Ovary (tissue), 7 donors: ENCODE measurements around the genes TSSK6, CILP2 and ZNF714.

DNA sequence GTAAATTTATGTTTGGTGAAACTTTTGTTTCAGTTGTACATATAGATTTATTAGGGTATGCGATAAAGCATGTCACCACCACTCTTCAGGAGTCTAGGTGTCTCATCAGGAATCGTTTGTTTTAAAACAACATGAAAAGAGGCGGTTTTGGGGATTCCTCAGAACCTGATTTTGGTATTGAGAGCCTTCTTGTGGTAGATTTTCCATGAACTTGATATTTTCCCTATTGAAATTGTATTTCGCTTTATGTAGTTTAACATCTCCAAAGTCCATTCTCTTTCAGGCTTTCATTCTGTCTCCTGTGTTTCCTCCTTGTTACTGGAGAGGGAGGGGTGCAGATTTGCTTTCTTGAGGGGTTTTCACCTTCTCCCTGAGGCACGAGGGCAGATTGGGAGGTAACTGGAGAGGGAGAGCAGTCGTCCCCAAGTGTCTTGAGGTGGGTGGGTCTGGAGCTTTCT lies 726 bp upstream of the GATAD2A start:
- PRO-cap, 7 experiments, result peak in 1 of 7 experiments; most common plus-strand start position 386 of the sequence (in 1)
- RAMPAGE, long total RNA, 2 experiments, result no peak in any of the 2 experiments

GRCh38 chr19:19405178-19405602 lies 285 bp upstream of the GATAD2A start:
- PRO-cap, 7 experiments, result peak in 7 of 7 experiments; most common plus-strand start chr19:19405469 (in 1); most common minus-strand start chr19:19405523 (in 4)
- RAMPAGE, long total RNA, 2 experiments, result no peak in any of the 2 experiments

- PRO-cap, 7 experiments, result no peak in any of the 7 experiments
- RAMPAGE, long total RNA, 2 experiments, result no peak in any of the 2 experiments
These were observed 10.8 kb downstream of the GATAD2A start for GRCh38 chr19:19416241-19416755.

DNA sequence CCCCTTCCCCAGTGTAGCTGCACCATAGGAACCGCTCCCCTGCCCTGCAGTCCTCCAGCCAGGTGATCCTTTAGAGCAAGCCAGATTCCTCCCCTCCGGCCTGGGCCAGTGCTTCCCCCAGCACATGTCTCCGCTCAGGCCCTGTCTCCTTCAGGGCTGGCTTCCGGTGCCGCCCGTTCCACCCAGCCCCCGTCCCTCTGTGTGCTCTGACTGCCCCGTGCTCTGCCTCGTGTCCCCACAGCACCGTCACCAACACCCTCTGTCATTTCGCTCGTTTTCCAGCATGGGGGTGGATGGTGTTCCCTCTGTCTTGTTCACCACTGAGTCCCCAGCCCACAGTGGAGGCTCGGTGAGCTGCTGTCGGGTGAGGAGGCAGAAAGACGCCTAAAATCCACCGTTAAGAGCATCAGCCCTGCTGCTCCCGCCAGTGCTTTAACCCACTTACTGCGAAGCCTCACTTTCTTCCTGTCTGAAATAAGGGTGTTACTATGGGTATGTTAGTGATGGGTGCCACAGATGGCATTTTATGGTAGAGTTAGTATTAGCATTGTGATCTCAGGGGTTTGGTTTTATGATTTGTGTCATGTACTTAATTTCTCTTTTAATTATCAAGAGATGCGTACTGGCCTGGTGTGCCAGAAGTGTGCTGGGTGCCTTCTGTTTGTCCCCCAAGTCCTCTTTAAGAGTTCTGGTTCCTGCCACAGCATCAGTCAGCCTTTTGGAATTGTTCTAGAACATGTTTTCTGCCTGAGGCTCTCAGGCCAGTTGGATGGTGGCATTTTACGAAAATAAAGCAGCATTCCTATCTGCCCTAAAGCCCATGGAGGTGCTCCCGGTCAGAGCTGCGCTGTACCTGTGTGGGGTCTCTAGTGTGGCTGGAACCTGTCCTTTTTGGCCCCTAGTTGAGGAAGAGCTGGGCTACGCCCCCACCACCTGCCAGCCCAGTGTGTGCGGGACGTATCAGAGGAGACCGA lies 54.3 kb downstream of the TSSK6 start:
- PRO-cap, 7 experiments, result peak in 1 of 7 experiments; most common plus-strand start position 193 of the sequence (in 1); most common minus-strand start position 152 of the sequence (in 1)
- RAMPAGE, long total RNA, 2 experiments, result no peak in any of the 2 experiments

DNA sequence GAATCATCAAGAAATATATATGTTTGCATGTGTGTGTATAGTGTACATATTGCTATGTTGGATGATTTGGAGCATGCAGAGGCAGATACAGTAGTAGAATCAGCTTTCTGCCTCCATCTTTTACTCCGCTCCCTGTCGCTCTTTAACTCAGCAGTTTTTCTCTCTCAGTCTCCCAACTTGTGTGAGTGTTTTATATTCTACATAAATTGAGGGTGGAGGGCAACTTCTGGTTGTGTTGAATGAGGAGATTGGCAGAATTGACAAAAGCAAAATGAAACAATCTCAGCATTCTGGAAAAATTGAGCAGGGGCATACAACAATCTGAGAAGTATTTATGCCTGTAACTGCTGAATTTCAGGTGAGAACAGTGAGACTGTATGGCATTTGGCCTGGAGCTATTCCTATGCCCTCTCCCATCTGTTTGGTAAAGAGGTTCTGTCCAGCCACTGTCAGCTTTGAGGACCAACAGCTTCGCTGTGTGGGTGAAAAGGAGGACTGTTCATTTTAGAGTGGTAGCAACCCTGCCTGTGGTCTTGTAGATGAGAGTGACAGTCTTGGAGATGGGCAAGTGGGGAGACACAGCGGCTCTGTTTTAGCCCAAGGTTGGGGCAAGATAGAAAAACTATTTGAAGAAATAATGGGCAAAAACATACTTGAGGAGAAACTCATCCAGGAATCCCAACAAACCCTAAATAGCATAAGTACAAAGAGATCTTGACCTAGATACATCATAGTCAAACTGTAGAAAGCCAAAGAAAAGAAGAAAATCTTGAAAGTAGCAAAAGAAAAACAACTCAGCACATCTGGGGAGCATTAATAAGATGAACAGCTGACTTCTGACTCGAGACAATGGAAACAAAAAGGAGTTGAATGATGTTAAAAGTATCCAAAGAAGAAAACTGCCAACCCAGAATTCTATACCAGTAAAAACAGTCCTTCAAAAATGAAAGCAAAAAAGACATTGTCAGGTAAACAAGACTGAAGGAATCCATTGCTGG lies 47.3 kb downstream of the TSSK6 start:
- PRO-cap, 7 experiments, result no peak in any of the 7 experiments
- RAMPAGE, long total RNA, 2 experiments, result no peak in any of the 2 experiments

GRCh38 chr19:19500840-19501572 lies 14.3 kb downstream of the TSSK6 start:
- PRO-cap, 7 experiments, result no peak in any of the 7 experiments
- RAMPAGE, long total RNA, 2 experiments, result no peak in any of the 2 experiments

GRCh38 chr19:19507601-19508711 lies 7.4 kb downstream of the TSSK6 start:
- PRO-cap, 7 experiments, result no peak in any of the 7 experiments
- RAMPAGE, long total RNA, 2 experiments, result no peak in any of the 2 experiments

- PRO-cap, 7 experiments, result no peak in any of the 7 experiments
- RAMPAGE, long total RNA, 2 experiments, result no peak in any of the 2 experiments
These were observed 4.8 kb downstream of the TSSK6 start for GRCh38 chr19:19510353-19511203.

GRCh38 chr19:19515255-19515857 lies at the start of gene TSSK6:
Gene TSSK6, minus strand, starts transcription at chr19:19515548.
- PRO-cap, 7 experiments, result peak in 1 of 7 experiments; most common plus-strand start chr19:19515774 (in 1)
- RAMPAGE, long total RNA, 2 experiments, result no peak in any of the 2 experiments

- PRO-cap, 7 experiments, result no peak in any of the 7 experiments
- RAMPAGE, long total RNA, 2 experiments, result no peak in any of the 2 experiments
These were observed 778 bp downstream of the YJEFN3 start for GRCh38 chr19:19529560-19529818.

- PRO-cap, 7 experiments, result peak in 7 of 7 experiments; most common plus-strand start chr19:19538265 (in 5); most common minus-strand start chr19:19538138 (in 1)
- RAMPAGE, long total RNA, 2 experiments, result no peak in any of the 2 experiments
These were observed at the start of gene CILP2 for GRCh38 chr19:19537623-19538544. Gene CILP2, plus strand, starts transcription at chr19:19538265.

DNA sequence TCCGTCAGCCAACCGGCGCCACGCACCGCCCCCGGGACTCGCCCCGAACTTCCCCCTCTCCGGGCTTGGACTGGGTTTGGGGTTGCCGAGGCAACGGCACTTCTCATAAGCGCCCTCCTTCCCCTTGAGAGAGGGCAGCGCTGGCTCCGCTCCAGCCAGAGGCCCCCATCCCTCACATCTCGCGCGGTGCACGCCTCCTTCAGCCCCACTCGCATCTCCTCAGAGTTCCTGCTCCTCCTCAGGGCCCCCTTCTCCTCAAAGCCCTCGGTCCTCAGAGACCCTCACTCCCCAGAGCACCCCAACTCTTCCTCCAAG lies 283 bp upstream of the PBX4 start:
- PRO-cap, 7 experiments, result peak in 6 of 7 experiments; most common plus-strand start position 62 of the sequence (in 5)
- RAMPAGE, long total RNA, 2 experiments, result no peak in any of the 2 experiments

- PRO-cap, 7 experiments, result no peak in any of the 7 experiments
- RAMPAGE, long total RNA, 2 experiments, result no peak in any of the 2 experiments
These were observed 4.4 kb downstream of the LPAR2 start for GRCh38 chr19:19623468-19624160.

GRCh38 chr19:19639915-19640624 lies 3.4 kb downstream of the GMIP start:
- PRO-cap, 7 experiments, result no peak in any of the 7 experiments
- RAMPAGE, long total RNA, 2 experiments, result no peak in any of the 2 experiments

- PRO-cap, 7 experiments, result no peak in any of the 7 experiments
- RAMPAGE, long total RNA, 2 experiments, result no peak in any of the 2 experiments
These were observed 1.2 kb downstream of the ZNF101 start for GRCh38 chr19:19669744-19670416.

GRCh38 chr19:20667550-20667933 lies 6.2 kb upstream of the ZNF626 start:
- PRO-cap, 7 experiments, result no peak in any of the 7 experiments
- RAMPAGE, long total RNA, 2 experiments, result no peak in any of the 2 experiments

- PRO-cap, 7 experiments, result no peak in any of the 7 experiments
- RAMPAGE, long total RNA, 2 experiments, result start-site peak on the minus strand in 1 of 2 experiments, at chr19:20750345-20750374 at its widest, 27 reads per replicate
These were observed 26.1 kb upstream of the ZNF66 start for GRCh38 chr19:20749912-20750528.

- PRO-cap, 7 experiments, result peak in 7 of 7 experiments; most common plus-strand start chr19:21082203 (in 5); most common minus-strand start chr19:21082063 (in 6)
- RAMPAGE, long total RNA, 2 experiments, result start-site peak on the plus strand in 2 of 2 experiments, at chr19:21082162-21082240 at its widest, 227 to 670 reads per replicate
These were observed at the start of gene ZNF714 for GRCh38 chr19:21081833-21082926. Gene ZNF714, plus strand, starts transcription at chr19:21082203.

DNA sequence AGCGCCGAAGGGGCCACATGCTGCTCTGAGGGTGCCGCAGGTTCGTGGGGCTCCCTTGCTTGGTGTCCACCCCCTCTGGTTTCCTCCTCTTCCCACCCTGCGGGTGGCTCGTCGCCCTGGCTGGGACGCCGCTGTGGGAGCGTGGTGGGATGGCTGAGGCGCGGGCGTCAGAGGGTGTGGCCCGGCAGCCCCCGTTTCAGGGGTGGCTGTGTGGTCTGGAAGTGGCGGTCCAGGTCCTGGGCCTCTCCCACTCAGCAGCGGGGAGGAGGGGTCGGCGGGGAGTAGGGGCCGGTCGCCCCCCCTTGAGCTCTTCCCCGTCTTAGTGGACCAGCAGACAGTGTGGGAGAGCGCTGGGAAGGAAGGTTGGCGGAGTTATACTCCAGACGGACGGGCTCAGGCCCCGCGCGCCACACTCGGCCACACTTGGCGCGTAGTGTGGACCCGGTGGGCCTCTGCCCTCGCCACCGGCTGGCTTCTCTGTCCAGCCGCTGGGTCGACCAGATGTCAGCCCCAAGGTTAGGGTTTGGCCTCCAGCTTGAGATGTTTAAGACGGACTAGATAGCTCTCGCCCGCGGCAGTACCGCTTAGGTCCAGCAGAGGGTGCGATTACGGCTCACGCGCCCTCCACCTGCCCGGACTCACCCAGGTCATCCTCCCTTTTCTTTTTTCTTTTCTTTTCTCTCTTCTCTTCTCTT lies 21.8 kb upstream of the ZNF429 start:
- PRO-cap, 7 experiments, result peak in 2 of 7 experiments; most common minus-strand start position 479 of the sequence (in 2)
- RAMPAGE, long total RNA, 2 experiments, result no peak in any of the 2 experiments

DNA sequence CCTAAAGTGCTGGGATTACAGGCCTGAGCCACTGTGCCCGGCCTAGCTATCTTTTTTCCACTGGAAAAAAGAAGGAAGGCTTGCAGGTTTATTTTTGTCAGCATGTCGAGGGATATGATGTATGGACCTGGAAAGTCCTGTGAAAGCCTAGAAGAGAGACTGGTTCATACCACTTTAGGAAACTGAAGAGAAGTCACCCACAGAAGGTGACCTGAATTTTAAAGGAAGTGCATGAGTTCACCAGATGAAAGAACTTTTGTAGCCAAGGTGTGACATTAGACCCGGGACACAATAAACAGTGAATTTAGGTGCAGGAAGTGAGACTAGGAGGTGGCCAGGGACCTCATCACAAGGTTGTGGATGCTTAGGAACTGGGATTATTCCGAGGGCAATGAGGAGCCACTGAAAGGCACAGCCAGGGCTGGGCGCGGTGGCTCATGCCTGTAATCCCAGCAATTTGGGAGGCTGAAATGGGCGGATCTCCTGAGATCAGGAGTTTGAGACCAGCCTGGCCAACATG lies 79.1 kb downstream of the ZNF429 start:
- PRO-cap, 7 experiments, result no peak in any of the 7 experiments
- RAMPAGE, long total RNA, 2 experiments, result no peak in any of the 2 experiments